ENCODE data around the gene RAB27B.

GRCh38 chr18:50665359-50666117 is 105.7 kb downstream of the MAPK4 start:
- RRBS = no CpG with 5 or more reads among the region's 1 CpG

- RRBS = no CpG with 5 or more reads among the region's 2 CpGs
Observed at GRCh38 chr18:50877778-50878045, 1.2 kb upstream of the ME2 start.

- RRBS = no CpG with 5 or more reads among the region's 1 CpG
Observed at GRCh38 chr18:50938542-50938900, 29.3 kb upstream of the ELAC1 start.

- RRBS = no CpG with 5 or more reads among the region's 4 CpGs
Observed at GRCh38 chr18:51028175-51028816, 1.7 kb upstream of the SMAD4 start.

- RRBS = no CpG with 5 or more reads among the region's 3 CpGs
Observed at GRCh38 chr18:54165790-54166352, 58.6 kb downstream of the MBD2 start.

- RRBS = no CpG with 5 or more reads among the region's 4 CpGs
Observed at GRCh38 chr18:54223104-54223477, 1.4 kb downstream of the MBD2 start.

- RRBS = no CpG with 5 or more reads among the region's 6 CpGs
Observed at GRCh38 chr18:54232523-54232942, 8.1 kb upstream of the MBD2 start.

DNA sequence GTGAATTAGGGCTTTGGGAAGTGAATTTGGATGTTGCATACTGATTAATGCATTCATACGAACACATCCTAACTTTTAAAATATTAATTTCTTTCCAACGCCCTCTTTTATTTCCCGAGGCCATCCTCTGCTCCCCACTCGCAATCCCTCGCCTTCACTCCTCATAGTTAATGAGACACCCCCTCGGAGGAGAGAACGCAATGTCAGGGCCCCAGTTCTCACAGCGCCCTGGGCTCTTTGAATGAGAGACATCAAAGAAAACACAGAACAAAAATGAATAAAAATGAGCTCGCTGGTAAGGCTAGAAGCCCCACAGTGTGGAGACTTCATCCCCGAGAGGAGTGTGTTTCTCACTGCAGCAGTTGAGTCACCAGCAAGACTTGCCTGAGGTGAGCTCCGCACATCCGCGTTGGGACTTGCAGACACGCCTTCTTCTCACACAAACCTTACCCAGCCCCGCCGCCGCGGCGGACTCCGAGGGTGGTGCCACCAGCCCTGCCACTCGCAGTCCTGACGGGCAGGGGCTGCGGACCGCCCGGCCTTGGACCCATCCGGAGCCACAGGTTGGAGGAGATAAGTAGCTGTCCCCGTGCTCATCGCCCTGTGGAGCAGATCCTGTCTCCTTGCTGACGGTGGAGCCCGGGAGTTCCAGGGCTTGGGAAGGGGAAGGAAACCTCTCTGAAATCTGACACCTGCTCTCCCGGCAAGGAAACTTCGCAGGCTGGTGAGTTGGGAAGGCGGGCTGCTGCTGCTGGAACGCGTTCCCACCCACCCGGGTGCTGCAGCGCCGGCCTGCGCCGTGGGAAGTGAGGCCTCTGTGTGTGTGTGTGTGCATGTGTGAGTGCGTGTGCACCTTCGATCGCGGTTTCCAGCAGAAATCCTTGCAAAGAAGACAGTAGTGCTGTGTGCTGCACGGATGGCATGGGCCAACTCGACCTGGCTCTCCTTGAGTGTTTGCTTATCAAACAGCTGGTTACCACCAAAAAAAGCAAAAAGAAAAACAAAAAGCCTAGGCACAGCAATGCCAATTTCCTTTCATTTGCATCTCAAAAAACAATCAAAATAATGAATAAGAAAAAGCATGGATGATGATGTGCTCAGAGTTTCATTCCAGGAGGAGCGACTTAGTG is at the start of gene RAB27B:
Gene RAB27B, plus strand, starts transcription at position 501 of the 1,130 bp plus-strand sequence.
- RRBS = 2% methylated on average over 8 of the region's 47 CpGs

- RRBS = no CpG with 5 or more reads among the region's 3 CpGs
Observed at GRCh38 chr18:55187567-55188044, 228.3 kb upstream of the CCDC68 start.

- RRBS = no CpG with 5 or more reads among the region's 2 CpGs
Observed at GRCh38 chr18:55244520-55244789, 285.2 kb upstream of the CCDC68 start.

DNA sequence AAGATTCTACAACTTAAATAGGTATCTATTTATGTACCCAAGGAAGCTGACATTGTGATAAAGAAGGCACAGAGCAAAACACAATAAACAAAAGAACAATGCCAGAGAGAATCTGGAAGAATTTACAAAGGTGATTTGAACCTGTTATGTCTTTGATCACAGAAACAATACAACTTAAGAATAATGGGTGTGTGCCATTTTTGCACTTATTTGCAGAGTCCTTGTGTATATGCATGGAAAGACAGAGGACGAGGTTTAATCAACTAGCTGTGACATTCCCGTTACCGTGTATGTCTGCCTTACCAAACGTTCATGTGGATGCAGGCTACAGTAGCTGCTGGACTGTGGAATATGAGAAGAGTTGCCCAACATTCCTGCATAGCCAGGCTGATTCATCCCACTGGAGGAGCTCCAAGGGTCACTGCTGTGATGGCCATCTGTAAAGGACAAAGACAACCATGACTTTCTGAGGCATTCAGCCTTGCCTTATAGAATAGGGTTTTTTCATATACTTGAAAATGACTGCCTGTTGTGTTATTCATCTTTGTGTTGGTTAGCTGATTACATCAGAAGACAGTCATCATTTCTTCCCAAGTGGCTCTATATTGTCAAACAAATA is 312.6 kb downstream of the TCF4 start:
- RRBS = no CpG with 5 or more reads among the region's 4 CpGs

DNA sequence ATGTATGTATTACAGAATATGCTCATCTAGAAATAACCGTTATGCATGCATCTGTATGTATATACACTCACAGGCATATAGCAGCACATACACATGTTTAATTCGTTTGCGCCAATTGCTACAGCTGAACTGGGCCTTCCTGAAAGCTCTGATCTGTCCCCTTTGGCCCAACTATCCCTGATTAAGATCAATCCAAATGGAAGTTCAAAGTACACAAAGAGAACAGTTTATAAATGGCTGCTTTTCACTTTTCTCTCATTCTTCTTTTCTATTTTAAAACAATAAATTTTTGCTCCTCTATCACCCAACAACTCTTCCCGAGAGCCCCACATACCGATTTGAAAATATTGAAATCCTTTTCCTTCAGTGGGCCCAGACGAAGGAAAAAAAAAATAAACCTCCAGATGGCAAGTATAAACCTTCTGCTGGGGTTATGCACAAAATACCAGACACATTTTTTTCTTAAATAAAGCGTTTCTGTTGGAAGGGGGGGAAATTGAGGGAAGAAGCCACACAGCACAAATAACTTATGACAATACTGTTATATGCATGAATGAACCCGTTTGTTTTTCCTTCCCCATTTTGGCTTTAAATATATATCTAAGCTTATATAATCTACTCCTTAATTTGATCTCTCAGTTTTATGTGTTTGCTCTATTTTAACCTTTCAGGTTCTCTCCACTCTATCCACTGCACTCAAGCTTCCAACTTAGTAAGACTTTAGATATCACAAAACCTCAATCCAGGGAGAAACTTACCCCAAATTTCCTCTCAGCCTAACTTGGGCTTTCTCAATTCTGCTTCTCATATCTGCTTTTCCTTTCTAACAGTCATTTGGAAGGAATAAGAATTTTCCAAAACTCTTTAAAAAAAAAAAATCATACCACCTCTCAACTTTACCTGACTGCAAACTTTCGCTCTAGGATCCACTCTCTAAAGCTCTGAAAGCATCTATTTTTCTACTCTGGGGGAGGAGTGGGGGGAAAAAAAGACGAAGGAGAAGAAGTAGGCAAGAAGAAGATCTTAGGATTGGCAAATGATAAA is 267.2 kb downstream of the TCF4 start:
- RRBS = no CpG with 5 or more reads among the region's 10 CpGs

GRCh38 chr18:55403479-55403971 is 184.5 kb downstream of the TCF4 start:
- RRBS = no CpG with 5 or more reads among the region's 4 CpGs

- RRBS = no CpG with 5 or more reads among the region's 1 CpG
Observed at GRCh38 chr18:55413364-55413919, 174.6 kb downstream of the TCF4 start.

GRCh38 chr18:55988581-55989233 is 400.7 kb upstream of the TCF4 start:
- RRBS = no CpG with 5 or more reads among the region's 2 CpGs

- RRBS = no CpG with 5 or more reads among the region's 14 CpGs
Observed at GRCh38 chr18:55997825-55998610, 410.0 kb upstream of the TCF4 start.

GRCh38 chr18:56606643-56607164 is 31.7 kb downstream of the TXNL1 start:
- RRBS = no CpG with 5 or more reads among the region's 4 CpGs

- RRBS = no CpG with 5 or more reads among the region's 6 CpGs
Observed at GRCh38 chr18:56637580-56637783, 910 bp downstream of the TXNL1 start.

- RRBS = no CpG with 5 or more reads among the region's 6 CpGs
Observed at GRCh38 chr18:57773865-57774465, 29.1 kb downstream of the ATP8B1 start.

DNA sequence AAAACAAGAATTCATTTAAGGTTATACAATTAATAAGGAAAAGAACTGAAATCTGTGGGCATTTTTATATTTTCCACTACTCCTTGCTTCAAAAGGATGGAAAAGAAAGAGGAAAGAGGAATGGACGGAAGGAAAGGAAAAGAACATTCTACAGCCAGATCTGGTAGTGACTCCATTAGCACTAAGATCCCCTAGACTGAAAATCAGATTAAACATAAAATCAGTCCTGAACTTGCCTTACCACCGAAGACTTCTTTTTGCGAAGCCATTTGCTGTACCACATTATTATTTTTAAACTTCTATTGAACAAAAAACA is 2.4 kb downstream of the ATP8B1 start:
- RRBS = no CpG with 5 or more reads among the region's 3 CpGs